Mammary microvascular endothelial cell (primary cell): ENCODE data around the genes LRRK1, TARS3 and OR4F15.

GRCh38 chr15:100917872-100918756, 1.0 kb upstream of the LRRK1 start:
- RAMPAGE, long total RNA = no peak

DNA sequence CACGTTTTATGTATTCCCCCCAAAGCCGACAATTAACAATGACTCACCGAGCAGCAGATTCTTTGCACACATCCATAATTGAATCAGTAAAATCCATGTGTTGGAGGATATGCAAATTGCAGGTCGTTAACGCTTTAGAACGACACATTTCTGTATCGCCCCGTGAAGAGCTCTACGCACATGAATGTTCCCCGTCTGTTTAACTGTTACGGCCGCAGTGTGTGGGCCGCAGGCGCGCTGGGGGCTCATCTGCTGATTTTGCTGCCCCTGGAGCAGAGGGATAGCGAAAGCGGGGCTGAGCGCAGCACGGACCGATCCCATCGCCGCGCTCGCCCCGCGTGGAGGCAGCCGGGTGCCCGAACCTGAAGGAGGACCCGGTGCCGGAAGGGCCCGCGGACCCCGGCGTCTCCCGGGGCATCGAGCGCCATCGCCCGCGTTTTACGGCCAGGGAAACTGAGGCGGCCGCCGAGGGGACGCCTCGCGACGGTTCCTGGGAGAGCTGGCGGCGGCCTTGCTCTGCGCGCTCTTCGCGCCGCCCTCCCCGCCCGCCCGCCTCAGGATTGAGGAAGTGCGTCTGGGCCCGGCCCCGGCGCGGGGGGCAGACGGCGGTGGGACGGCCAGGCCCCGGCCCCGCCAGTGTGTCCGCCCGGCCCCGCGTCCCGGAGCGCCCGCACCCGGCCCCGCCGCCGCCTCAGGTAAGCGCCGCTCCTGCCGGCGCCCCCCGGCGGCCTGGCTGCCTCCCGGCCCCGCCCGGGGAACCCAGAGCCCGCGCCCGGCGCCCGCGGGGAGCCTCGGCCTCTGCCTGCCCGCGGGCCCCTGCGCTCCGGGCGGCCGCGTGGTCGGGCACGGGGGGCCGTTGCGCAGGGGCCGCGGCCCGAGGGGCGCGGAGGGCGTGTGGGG, at the start of gene LRRK1:
TSS of gene LRRK1 (plus strand) at position 601 of the 900 bp plus-strand sequence.
- RAMPAGE, long total RNA = no peak

- RAMPAGE, long total RNA = no peak
These were observed 163.1 kb downstream of the CHSY1 start for GRCh38 chr15:101088782-101089127.

DNA sequence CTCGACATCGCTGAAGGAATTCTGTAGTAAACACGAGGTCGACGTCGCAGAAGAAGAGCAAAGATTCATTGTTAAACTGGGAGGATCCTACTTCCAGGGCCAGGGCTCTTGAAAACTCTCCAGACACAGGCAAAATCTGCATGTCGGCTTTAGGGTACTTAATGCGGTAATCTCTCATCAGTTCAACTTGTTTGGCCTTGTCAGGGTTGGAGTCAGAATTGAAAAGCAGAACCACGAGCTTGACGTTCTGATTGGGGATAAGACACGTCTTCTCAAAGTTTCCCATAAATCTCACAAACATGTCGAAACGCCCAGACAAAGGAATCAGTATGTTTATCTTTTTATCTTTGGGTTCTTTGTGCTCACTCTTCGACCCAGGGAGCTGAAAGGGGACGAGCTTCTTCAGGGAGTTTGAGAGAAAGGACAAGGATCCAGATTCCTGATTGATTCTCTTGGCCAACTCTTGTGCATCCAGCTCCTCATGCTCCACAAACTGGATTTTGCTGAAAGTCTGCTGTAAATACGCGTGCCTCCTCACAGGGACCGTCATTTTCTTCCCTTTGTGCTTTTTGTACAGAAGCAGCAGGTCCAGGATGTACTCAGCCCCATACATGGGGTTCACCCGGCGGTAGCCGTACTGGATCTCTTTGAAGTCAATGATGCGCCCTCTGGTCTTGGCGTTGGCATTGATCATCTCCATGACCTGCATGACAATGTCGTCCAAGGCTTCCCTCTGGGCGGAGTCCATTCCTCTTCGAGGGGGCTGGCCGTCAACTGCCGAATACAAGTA, 73.8 kb downstream of the CHSY1 start:
- RAMPAGE, long total RNA = no peak

- RAMPAGE, long total RNA = no peak
These were observed 52.1 kb downstream of the CHSY1 start for GRCh38 chr15:101199645-101200187.

DNA sequence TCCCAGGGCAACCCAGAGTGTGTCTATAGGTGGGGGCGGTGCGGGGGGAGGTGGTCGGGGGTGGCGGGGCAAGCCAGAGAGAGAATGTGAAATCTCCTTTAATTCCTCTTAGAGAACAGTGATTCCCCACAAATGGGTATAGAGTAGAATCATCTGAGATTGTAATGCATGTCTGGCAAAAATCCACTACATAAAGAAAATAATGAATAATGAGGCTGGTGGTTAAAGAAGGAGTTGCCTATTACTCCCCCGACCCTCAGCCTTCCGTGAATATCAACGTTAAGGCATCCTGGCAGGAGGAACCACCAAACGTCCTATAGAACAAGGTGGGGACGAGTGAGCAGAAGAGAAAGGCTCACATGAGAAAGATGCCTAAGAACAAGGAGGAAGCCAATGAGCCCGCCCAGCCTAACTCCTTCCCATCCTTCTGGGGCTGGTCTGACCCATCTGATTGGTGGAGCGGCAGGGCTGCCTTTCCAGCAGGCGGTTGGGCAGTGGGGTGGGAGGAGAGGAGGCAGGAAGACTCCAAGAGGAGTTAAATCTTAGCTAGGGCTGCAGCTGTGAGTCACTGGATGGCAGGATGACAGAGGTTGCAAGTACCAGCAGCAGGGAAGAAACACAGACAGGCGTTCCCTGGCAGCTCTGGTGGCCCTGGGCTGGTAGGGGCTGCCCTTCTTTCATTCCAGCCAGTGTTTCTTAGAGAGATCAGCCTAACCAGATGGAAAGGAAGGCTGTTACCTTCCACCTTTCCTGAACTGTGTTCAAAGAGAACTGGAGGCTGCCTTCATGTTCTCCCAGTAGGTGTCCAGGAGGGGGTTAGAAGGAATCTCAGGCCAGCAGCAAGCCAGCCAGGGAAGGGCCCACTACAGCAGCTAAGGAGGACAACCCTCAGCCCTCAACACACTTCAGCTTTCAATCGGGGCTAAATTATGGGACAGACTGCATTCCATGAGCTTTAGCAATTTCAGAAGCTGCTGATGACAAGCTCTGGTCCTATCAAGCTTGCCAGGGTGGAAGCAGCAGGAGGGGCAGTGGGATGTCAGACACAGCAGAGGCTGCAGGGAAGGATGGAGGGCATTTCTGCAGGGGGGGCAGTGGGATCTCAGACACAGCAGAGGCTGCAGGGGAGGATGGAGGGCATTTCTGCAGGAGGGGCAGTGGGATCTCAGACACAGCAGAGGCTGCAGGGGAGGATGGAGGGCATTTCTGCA, 50.4 kb downstream of the CHSY1 start:
- RAMPAGE, long total RNA = no peak

- RAMPAGE, long total RNA = no peak
These were observed 4.5 kb downstream of the CHSY1 start for GRCh38 chr15:101247239-101247906.

DNA sequence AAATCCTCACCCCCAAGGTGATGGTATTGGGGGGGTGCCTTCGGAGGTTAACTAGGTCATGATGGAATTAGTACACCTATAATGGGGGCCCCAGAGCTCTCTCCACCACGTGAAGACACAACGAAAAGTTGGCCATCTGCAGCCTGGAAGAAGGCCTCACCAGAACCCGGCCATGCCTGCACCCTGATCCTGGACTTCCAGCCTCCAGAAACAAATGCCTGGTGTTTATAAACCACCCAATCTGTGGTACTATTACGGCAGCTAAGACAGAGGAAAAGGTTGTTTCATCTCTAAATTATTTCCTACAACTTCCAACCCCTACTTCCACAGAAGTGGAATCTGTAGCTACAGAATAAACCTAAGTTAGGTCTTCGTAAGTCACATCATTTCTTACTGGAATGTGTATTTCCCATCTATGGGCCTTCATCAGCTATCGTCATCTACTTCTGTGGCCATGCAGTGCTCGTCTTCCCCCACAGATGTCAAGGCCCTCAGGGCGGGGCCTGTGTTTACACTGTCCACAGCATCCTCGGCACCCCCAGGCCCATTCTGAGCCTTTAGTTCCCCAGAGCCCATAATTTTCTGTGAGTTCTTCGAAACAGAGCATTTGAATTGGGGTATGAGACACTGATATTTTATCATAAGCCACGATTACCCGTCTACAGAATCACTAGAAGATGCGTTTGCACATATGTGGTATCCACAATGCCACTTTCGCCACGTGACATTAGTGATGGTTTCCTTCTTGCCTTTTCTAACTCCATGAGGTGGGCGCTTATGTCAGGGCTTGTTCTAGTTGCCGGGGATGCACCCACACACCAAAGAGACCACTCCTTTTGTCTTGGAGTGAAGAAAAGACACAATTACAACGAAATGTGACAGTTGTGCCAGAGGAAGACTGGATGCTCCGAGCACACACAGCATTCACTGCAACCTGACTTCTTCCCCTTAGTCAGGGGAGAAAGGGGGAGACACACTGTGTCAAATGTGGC, 8.8 kb downstream of the SELENOS start:
- RAMPAGE, long total RNA = no peak

GRCh38 chr15:101281224-101282199, 4.2 kb upstream of the SELENOS start:
- RAMPAGE, long total RNA = no peak

- RAMPAGE, long total RNA = no peak
These were observed 38.6 kb upstream of the SNRPA1 start for GRCh38 chr15:101333651-101333981.

- RAMPAGE, long total RNA = no peak
These were observed 51.0 kb downstream of the PCSK6 start for GRCh38 chr15:101438209-101439107.

GRCh38 chr15:101440685-101441525, 48.6 kb downstream of the PCSK6 start:
- RAMPAGE, long total RNA = no peak

DNA sequence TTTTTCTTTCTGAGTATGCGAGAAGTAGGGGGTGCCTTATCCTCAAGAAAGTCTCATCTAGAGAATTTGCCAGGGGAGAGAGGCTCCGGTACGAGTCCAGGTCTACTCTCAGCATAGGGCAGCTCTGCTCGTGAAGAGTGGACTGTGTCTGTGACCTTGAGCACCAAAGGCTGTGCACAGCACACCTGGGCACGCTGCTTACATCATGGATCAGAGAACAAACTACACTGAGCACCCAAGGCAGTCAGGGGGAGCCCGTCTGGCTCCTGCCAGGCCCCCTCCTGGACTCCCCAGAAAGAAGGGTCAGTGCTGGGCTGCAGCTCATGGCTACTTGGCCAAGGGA, 35.8 kb downstream of the PCSK6 start:
- RAMPAGE, long total RNA = no peak

DNA sequence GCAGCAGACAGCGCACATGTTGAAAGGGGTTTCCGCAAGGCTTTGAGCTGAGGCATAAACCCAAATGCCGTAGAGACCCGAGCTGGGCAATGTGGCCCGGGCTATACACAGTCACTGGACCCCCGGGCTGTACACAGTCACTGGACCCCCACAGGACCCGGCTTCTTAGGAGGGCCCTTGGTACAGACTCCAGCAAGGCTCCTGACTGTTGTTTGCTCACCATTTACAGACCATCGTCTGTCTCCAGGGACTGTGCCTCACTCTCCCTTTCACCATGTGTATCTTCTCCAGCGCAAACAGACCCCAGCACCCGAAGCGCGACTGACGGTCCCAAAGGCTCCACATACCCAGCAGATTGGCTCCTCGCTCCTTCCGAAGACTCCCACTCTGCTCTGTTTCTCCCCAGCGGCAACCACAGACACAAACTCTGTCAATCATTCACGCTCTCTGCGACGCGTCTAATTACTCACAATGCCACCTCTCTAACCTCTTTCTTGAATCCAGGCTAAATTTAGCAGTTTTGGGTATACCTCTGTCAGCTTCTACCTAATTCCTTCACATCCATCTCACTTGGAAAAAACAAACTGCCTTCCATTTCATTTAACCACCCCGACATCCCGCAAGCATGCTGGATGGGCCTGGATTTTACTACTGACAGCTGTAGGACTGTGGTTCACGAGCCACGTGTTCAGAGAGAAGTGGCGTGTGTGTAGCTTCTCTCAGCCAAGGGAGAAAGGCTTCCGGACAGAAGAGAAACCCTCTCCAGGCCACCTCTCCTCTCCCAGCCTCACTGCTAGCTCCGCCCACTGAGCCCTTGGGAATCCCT, 31.0 kb downstream of the PCSK6 start:
- RAMPAGE, long total RNA = no peak

GRCh38 chr15:101568926-101569401, 79.5 kb upstream of the PCSK6 start:
- RAMPAGE, long total RNA = no peak

- RAMPAGE, long total RNA = no peak
These were observed 12.2 kb upstream of the TM2D3 start for GRCh38 chr15:101664175-101664935.

DNA sequence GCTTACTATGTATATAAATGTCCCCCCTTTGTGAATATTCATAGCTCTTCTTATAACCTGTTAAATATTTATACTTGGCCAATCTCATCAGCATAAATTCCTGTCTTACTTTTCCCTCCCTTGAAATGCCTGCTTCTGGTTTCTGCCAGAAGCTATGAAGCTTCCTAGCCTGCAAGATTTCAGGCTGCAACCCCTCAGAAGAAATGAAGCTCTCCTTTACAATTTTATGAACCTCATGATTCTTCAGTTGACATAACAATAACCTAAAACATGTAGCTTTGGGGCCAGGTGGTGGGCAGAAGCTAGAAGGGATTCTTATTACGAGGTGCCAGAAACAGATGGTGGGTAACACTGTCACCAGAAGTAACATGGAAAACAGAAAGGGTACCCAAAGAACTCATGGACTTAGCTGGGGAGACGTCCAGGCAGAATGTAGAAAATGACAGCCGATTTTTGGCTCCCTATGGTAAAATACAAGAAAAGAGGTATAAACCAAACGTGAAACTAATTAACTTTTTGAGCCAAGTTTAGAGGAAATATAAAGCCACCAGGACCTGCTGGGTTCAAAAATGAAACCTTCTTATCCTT, 27.2 kb downstream of the TARS3 start:
- RAMPAGE, long total RNA = no peak

DNA sequence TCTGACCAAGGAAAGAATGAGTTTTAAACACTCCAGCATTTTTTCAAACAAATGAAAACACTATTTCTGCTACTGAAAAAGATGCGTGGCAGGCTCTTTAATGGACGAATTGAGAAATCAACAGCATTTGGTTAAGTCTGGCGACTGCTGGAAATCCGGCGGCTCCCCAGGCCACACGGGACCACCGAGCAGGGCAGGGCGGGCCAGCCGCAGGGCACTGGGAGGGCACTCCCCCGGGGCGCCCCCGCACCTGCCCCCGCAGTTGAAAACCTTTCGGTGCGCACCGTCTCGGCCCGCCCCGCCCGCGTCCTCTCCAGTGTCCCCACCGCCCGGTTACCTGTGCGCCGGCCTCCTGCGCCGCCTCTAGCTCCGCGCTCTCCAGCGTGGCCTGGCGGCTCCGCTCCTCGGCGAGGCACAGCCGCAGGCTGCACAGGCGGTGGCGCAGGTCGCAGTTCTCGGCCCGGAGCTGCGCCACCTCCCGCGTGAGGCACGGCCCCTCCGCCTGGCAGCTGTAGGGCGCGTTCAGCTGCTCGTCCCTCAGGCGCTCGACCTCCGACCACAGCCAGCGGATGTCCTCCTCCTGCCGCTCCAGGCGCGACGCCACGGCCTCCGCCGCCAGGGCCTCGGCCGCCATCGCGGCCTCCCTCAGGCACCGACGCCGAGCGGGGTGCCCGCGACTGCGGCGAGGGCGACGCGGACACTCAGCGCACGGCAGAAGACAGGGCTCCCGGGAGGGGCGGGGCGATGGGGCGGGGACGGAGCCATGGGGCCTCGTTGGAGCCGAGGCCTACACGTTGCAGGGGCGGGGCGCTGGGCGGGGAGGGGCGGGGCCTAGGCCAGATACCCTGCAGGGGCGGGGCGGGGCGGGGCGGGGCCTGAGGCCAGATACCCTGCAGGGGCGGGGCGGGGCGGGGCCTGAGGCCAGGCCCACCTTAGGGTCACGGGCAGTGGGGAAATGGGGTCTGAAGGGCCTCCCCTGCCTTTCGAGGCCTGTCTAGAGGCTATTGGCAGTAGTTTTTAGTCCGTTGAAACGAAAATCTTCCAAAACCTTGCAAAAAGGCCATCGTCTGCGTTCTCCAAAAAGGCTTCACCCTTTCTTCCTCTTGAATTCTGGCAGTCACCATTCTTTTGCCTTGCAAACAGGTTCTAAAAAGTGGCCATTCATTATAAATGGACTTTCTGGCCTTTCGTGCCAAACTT, at the start of gene TARS3:
TSS of gene TARS3 (minus strand) at position 720 of the 1,200 bp plus-strand sequence.
- RAMPAGE, long total RNA = no peak

DNA sequence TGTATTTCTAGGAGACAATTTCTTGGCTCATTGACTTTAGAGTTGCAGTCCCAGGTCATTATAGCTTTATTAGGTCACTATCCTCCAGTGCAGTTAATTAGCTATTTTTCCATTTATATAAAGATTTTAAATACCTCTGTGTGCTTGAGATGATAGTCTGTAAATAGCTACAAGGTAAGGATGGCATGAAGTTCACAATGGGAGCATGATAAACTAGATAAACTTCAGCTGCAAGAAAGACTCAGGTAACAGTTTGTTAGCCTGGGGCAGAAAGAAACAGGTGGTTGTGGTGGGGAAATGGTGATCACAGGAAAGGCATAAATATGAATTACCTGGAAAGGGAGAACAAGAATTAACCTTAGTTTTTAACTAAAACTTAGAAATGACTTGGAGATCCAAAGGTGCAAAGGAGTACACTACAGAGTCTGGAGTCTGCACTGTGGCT, at the start of gene OR4F15:
TSS of gene OR4F15 (plus strand) at position 175 of the 445 bp plus-strand sequence.
- RAMPAGE, long total RNA = no peak